H1 (cell line): ENCODE measurements around the genes EN1 and MARCO.

DNA sequence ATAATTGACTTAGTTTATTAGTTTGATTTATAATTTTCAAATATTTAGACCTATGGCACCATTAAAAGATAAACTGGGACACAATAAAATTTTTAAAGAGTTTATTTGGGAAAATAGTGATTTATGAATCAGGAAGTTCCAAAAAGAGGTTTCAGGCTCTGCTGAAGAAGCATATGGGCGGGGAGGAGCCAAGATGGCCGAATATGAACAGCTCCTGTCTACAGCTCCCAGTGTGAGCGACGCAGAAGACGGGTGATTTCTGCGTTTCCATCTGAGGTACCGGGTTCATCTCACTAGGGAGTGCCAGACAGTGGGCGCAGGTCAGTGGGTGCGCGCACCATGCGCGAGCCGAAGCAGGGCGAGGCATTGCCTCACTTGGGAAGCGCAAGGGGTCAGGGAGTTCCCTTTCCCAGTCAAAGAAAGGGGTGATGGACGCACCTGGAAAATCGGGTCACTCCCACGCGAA lies 289.2 kb upstream of the DDX18 start:
- RRBS: no CpG with 5 or more reads among the region's 19 CpGs
CAGE:
- cytosol, long polyA plus RNA: no peak
- long polyA plus RNA: no peak
- nucleus, long polyA plus RNA: no peak

DNA sequence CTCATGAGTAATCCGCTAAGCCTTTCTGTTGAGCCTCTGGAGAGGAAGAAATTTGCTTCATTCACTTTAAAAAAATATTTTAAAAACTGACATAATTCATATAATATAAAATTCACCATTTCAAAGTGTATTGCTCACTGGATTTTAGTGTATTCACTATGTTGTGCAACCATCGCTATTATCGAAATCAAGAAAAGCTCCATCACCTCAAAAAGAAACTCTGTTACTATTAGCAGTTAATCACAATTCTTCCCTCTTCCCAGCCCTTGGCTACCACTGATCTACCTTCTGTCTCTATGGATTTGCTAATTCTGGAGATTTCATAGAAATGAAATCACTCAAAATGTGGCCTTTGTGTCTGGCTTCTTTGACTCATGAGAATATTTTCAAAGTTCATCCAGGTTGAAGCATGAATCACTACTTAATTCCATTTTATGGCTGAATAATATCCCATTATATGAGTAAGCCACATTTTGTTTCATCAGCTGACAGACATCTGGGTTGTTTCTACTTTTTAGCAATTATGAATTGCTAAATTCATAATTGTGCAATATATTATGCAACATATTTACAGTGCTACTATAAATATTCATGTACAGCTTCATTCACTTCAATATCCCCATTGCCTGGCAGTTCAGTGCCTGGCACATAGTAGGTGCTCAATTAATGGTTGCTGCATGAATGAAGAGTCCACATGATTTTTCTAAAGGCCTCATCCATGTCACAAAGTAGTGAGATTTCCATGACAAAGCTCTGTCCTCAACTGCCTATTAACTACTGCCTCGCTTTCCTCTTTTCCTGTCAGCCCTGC lies 33.1 kb downstream of the CCDC93 start:
- RRBS: no CpG with 5 or more reads among the region's 4 CpGs
CAGE:
- cytosol, long polyA plus RNA: no peak
- long polyA plus RNA: no peak
- nucleus, long polyA plus RNA: no peak

DNA sequence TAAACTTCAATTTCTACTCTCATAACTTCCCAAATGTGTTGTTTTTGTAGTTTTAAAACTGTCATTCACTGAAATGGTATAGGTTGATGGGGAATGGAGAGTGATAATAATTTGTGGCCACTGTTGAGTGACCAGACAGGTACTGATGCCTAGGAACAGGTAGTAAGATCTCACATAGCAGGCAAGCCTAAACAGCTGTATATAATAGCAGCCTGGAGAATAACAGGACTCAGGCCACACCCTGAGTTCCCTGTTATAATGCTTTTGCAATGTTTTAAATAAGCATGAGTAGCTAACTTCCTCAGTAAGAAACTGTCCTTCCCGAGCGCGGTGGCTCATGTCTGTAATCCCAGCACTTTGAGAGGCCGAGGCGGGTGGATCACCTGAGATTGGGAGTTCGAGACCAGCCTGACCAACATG lies 1.8 kb upstream of the CCDC93 start:
- RRBS: no CpG with 5 or more reads among the region's 6 CpGs
CAGE:
- cytosol, long polyA plus RNA: no peak
- long polyA plus RNA: no peak
- nucleus, long polyA plus RNA: no peak

GRCh38 chr2:118016546-118017400 lies 2.9 kb upstream of the CCDC93 start:
- RRBS: no CpG with 5 or more reads among the region's 5 CpGs
CAGE:
- cytosol, long polyA plus RNA: no peak
- long polyA plus RNA: no peak
- nucleus, long polyA plus RNA: no peak

DNA sequence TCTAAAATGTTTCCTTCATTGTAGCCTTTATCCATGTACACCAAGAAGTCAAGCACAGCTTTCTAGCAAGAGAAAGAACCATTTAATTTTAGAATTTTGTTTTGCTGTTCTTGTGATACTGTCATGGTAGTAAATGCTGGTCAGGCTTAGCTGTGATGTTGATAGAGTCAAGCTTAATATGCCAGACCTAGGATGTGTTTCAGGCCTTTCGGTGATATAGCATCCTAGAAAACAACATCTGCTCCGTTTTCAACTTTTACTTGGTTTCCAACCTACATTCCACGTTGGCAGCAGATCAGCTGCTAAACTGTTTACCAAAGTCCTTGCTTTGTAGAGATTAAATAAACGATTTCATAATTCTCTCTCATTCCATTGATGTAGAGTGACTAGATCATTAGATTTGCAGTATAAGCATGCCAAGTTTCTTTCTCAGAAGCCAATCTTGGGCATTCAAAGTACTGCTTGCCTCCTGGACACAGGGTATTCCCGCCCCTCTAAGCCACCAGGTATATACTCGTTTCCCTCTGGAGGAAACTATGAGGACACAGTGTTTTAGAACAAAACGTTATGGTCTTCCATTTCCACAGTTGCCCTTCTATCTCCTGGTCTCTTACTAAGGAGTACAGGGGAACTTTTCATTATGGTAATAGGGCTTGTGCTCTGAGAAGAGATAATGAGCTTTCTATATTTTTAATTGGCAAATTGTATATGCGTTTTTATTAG lies 10.6 kb upstream of the INSIG2 start:
- RRBS: no CpG with 5 or more reads among the region's 8 CpGs
CAGE:
- cytosol, long polyA plus RNA: no peak
- long polyA plus RNA: no peak
- nucleus, long polyA plus RNA: no peak

DNA sequence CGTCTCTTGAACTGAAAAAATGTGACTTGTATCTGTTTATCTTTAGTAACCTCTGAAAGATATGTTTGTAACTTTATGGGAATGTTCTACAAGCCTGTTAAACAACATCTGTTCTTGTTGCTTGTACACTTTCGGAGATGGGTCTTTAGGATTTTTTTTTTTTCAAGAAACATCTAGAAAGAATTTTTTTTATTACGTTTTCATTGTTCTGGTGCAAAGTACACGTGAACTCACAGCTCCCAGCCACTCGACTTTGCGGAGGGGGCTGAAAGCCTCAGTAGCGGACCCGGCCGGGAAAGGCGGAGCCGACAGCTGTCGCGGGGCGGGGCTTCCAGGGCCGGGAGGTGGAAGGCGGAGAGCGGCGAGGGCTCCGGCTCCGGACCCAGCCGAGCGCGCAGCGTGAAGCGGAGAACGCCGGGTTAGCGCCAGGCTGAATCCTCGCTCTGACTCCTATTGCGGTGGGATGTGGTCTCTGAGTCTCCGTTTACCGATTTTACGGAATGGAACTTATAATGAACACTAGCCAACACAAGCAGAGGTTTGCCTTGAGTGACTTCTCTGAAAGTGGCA lies 73.1 kb downstream of the EN1 start:
- RRBS: 2% methylated on average over 15 of the region's 33 CpGs
CAGE:
- cytosol, long polyA plus RNA: no peak
- long polyA plus RNA: no peak
- nucleus, long polyA plus RNA: no peak

- RRBS: 1% methylated on average over 27 of the region's 45 CpGs
CAGE:
- cytosol, long polyA plus RNA: no peak
- long polyA plus RNA: no peak
- nucleus, long polyA plus RNA: no peak
Observed at GRCh38 chr2:118847492-118848117, at the start of gene EN1. Gene EN1, minus strand, starts transcription at chr2:118847648.

- RRBS: 5% methylated on average over 19 of the region's 19 CpGs
CAGE:
- cytosol, long polyA plus RNA: no peak
- long polyA plus RNA: no peak
- nucleus, long polyA plus RNA: no peak
Observed at GRCh38 chr2:118857472-118857741, 10.0 kb upstream of the EN1 start.

GRCh38 chr2:118941789-118942462 lies at the start of gene MARCO:
Gene MARCO, plus strand, starts transcription at chr2:118942194.
- RRBS: no CpG with 5 or more reads among the region's 11 CpGs
CAGE:
- cytosol, long polyA plus RNA: no peak
- long polyA plus RNA: no peak
- nucleus, long polyA plus RNA: no peak

- RRBS: no CpG with 5 or more reads among the region's 12 CpGs
CAGE:
- cytosol, long polyA plus RNA: no peak
- long polyA plus RNA: no peak
- nucleus, long polyA plus RNA: no peak
Observed at GRCh38 chr2:118970577-118971326, 28.8 kb downstream of the MARCO start.

- RRBS: 93% methylated on average over 3 of the region's 27 CpGs
CAGE:
- cytosol, long polyA plus RNA: no peak
- long polyA plus RNA: no peak
- nucleus, long polyA plus RNA: no peak
Observed at GRCh38 chr2:119262937-119263602, 39.4 kb downstream of the STEAP3 start.

GRCh38 chr2:119352141-119352761 lies 14.4 kb downstream of the C2orf76 start:
- RRBS: no CpG with 5 or more reads among the region's 2 CpGs
CAGE:
- cytosol, long polyA plus RNA: no peak
- long polyA plus RNA: no peak
- nucleus, long polyA plus RNA: no peak

GRCh38 chr2:119454942-119455673 lies 23.5 kb downstream of the TMEM37 start:
- RRBS: no CpG with 5 or more reads among the region's 12 CpGs
CAGE:
- cytosol, long polyA plus RNA: no peak
- long polyA plus RNA: no peak
- nucleus, long polyA plus RNA: no peak

GRCh38 chr2:119756695-119757330 lies 2.9 kb upstream of the PTPN4 start:
- RRBS: no CpG with 5 or more reads among the region's 6 CpGs
CAGE:
- cytosol, long polyA plus RNA: no peak
- long polyA plus RNA: no peak
- nucleus, long polyA plus RNA: no peak

DNA sequence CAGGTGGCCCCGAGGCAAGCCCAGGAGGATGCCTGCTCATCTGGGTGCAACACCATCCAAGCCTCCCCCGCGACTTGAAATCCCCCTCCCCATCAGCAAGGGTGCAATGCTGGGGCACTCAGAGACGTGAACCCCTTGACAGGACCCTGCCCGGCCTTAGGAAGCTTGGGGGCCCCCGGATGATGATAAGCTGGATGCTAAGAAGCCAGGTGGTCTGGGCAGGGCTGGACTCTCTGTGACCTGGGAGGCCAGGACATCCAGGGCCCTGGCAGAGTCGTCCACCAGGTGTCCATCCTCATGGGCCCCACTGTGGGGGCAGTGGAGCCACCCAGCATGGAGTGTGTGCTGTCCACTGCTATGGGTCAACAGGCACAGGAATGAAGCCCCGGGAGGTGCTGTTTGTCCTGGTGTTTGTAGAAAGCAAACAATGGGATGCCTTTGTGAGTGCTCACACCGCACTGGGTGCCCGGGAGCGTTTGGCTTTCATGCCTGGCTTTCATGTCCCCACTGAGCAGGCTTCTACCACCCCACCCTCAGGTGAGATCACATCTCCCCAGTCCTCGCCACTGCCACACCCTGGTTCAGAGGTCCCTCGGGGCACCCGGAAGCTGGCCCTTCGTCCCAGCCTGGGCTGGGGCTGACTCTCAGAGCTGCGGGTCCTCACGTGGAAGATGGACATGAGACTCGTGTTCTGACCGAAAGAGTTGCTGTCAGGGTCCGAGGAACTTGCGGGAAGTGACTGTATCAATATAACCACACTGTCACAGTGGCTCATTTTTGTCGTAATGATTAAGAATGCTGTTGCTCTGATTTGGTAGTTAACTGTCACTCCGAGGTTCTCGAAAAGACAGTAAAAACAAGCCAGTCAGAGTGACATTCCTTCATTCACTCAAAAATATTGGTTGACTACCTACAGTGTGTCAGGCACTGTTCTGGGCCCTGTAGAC lies 53.2 kb downstream of the INHBB start:
- RRBS: 88% methylated on average over 3 of the region's 24 CpGs
CAGE:
- cytosol, long polyA plus RNA: no peak
- long polyA plus RNA: no peak
- nucleus, long polyA plus RNA: no peak

DNA sequence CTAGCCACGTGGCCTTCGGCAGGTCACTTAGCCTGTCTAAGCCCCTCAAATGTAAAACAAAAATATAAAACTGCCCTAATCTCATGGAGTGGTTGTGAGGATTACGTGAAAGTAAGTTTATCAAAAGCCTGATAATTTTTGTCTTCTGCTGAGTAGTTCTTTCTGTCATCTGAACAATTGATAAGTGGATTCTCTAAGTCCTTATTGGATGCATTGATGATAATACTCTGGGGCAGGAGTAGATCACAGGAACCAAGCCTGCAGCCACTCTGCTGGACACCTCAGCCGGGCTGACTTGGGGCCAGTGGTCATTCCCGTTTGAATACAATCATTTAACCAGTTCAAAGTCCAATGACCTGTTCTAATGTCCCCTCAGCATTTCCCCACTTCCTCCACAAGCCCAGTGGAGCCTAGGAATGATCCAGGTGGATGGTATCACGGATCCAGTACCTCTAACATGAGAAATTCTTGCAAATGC lies 170.6 kb downstream of the INHBB start:
- RRBS: no CpG with 5 or more reads among the region's 6 CpGs
CAGE:
- cytosol, long polyA plus RNA: no peak
- long polyA plus RNA: no peak
- nucleus, long polyA plus RNA: no peak

- RRBS: no CpG with 5 or more reads among the region's 6 CpGs
CAGE:
- cytosol, long polyA plus RNA: no peak
- long polyA plus RNA: no peak
- nucleus, long polyA plus RNA: no peak
Observed at GRCh38 chr2:120548633-120548986, 187.1 kb upstream of the GLI2 start.

DNA sequence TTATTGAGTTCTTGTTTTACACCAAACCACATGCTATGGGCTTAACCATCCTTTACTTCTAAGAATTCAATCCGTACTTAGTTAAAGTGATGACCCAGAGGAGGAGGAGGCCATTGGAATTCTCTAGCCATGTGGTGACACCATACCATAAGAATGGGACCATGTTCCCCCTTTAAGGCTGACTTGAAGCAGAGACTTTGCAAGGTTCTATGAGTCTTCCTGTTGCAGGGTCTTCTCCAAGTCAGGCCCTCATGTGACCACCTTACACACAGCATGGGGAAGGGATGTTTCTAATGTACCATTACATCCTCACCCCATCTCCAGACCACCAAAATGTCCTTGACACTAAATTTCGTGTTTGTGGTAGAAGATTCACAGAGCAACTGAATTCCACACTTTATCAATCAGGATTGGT lies 47.7 kb upstream of the GLI2 start:
- RRBS: no CpG with 5 or more reads among the region's 2 CpGs
CAGE:
- cytosol, long polyA plus RNA: no peak
- long polyA plus RNA: no peak
- nucleus, long polyA plus RNA: no peak

DNA sequence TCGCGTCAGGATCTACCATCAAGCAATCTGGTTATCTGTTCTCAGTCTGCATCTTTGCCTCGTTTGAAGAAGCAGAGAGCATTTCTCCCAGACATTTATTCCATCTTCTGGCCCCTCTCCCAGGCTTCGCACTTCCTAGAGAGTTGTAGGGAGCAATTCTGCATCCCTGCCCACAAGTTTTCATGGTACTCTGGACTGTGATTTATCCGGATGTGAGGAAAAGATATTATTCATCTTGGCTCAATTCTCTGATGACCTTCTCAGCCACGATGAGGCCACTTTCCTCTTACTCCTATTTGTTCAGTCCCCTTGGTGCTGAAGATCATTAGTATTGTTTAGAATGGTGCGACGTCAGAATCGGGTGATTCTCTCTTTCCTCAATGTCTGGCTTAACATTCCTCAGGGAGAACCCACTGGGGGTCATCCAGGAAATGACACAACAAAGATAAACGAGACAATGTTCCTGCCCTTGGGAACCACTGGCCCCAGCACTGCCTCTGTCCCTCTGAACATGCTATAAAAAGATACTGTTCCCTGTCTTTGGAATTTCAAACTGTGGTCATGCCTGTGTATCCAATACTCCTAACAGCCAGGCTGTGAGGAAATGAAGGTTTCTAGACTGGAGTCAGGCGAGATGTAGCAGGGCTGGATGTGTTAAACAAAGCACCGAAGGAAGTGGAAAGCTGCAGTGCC lies 13.0 kb upstream of the GLI2 start:
- RRBS: no CpG with 5 or more reads among the region's 12 CpGs
CAGE:
- cytosol, long polyA plus RNA: no peak
- long polyA plus RNA: no peak
- nucleus, long polyA plus RNA: no peak

DNA sequence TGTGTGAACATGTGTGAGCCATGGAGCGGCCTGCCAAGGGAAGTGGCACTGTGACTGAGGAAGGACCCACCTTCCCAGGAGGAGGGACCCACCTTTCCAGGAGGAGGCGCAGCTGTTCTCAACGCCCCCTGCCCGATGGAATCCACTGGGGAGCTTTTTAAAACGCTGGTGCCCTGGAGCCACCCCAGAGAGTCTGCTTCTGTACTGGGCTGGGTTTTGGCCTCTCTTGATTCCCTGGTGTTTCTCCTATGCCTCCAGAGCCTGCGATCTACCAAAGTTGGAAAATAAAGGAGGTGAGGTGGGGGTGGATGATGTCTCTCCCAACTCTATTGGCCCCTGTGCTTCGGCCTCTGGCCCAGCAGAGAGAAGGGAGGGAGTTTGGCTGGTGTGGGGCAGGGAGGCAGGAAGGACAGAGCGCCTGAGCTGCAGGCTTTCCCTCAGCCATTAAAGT lies 168.9 kb downstream of the GLI2 start:
- RRBS: no CpG with 5 or more reads among the region's 8 CpGs
CAGE:
- cytosol, long polyA plus RNA: no peak
- long polyA plus RNA: no peak
- nucleus, long polyA plus RNA: no peak